Spinal cord (tissue), 3 donors: ENCODE measurements around the gene ADIPOR1.

DNA sequence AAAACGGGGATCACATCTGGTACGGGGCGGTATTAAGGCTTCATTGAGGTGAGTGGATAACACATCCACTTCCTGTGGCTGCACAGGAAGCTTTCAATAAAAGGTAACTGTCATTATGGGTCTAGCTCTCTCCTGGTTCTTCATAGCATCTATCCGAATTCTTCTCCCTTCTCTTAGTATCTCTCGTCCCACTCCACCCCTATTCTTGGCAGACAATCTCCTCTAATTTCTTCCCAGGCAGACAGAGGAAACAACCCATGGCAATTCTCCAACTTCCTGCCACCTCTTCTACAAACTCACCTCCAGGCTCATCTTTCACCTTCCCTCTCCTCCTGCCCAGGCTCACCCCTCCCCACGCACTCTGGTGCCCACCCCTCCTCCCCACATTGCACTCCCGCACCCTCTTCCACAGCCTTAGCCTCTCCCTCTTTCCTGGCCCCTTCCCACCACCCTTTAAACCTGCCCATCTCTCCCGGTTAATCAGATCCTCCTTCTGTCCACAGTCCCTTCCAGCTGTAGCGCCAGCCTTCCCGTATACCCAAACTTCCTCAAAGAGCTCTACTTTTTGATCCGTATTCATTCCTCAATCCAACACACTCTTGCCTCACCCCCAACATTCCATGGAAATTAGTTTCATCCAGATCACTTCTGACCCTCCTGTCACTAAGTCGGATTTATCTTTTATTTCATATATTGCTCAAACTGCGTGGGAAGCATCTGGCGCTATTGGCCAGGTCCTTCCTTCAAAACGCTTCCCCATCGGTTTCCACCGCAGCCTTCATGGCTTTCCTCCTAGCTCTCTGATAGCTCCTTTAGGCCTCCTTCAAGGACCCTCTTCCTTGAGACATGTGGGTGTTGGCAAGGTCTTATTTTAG is 25.9 kb downstream of the SHISA4 start:
- PRO-cap, result no peak
- RAMPAGE, long total RNA, result no peak

DNA sequence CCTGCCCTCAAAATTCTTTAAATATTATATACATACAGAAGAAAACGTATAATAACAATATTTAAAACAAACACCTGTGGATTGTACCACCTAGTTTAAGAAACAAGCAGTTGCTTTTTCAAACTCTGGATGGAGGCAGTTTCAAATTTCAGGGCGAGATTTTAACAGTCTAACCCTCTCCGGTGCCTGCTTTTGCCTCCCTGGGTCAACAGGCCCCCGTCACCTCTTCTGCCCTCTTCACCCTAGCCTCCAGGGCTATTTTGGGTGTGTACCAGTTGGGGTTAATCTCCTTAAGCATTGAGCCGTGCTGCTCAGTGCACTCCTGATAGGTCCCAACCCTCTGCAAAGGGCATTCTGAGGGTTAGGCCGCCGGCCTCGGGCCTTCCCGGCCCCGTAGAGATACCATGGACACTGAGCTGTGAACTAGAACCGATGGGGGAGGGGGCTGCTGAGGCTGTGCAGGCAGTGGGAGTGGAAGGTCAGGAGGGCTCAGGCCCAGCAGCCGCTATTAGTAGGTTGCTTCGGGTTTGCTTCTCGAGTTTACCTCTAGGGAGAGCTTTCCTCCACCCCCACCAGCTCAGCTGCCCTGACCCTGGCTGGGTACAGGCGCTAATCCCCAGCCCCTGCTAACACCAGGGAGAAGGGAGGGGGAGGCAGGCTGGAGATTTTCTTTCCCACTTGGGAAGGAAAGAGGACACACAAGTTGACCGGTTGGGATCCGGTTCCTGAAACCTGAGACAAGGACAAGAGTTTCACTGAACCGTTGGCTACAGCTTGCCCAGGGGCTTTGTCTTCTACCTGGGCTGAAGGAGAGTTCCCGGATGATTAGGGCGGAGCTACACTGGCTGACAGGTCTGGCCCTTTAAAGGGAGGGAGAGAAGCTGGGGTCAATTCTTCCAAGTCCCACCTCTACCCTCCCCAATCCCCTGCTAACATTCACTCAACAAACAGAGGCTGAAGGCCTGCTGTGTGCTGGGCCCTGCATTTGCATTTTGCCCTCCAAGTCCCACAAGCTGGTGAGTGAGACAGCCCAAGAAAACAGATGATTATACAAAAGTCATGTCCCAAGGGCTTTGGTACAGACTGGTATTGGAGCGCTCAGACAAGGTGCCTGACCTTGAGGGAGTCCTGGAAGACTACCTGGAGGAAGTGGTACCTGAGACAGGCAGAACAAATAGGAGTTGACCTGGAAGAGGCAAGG is 4.7 kb downstream of the LMOD1 start:
- PRO-cap, result no peak
- RAMPAGE, long total RNA, result no peak

DNA sequence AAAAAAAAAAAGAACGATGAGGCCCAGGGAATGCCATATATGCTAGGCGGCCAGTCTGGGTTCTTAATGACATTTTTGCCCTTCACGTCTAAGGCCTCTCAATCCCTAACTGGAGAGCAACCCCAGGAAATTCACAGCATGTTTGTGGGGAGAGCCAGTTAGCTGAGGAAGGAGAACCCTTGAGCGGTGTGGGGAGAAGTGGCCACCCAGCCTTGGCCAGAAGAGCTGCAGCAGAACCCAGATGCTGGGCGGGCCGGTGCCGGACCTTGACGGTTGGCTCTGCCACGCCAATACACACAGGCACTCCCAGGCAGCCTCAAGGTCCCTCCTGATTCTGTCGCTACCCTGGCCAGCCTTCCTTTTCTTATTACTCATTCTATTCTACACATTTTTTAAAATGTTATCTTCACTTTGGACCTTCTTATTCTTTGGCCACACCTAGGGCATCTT is 50.6 kb upstream of the GPR37L1 start:
- PRO-cap, result no peak
- RAMPAGE, long total RNA, result no peak

DNA sequence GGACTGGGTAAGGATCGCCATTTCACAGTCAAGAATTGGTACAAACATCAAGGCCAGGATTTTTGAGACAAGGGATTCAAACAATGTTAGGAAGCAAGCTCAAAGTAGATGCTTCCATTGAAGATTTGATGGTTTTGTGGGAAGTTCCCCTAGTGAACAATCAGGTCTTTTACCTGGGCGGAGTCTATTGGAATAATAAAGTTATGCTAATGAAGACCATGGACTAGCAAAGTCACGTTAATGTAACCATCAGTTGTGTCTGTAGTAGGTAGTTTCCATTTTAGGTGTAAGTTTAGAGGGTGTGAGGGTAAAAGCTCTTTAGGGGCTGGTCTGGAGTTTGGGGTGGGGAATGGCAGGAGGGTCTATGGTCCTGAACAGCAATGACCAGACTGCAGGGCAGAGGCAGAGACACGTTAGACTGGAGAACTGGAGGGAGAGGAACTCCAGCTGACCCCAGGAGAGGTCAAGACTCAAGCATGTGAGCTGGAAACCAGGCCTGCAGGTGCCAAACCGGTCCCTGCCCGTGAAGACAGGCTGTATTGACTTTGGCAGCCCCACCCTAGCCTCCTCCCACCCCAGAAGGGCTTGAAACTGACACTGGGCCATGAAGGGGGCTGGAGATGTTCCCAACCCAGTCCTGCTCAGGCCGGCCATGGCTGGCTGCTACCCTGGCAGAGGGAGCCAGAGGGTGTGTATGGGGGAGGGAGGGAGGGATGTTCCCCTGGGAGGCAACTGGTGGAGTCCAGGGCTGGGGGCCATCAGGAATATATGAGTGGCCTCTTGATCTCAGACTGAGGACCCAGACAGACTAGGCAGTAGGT is 35.9 kb upstream of the GPR37L1 start:
- PRO-cap, result no peak
- RAMPAGE, long total RNA, result no peak

DNA sequence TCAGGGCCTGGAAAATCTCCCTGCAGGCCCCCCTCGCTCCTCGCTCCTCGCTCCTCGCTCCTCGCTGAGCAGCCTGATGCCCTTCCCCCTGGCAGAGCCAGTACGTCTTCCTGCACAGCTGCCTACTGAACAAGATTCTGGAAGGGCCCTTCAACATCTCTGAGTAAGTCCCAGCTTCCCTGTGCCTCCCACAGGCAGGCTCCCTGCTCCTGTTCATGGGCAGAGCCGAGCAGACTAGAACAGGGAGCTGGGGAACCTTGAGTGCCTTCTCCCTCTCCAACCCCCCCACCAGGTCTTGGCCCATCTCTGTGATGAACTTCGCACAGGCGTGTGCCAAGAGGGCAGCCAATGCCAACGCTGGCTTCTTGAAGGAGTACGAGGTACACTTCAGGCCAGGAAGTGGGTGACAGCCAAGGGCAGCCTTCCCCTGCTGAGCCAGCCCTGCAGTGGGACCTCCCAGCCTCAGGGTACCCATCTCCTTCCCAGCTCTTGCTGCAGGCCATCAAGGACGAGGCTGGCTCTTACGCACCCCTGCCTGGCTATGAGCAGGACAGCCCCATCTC is 6.5 kb upstream of the LGR6 start:
- PRO-cap, result no peak
- RAMPAGE, long total RNA, result no peak

DNA sequence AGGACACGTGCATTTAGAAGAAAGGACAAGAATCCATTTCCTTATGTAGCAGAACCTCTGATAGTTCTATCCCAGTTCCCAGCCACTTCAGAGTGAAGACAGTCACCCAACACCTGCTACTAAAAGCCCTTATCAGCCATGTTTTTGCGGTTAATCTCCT is 113.8 kb downstream of the PPP1R12B start:
- PRO-cap, result no peak
- RAMPAGE, long total RNA, result no peak

GRCh38 chr1:202593854-202594210 is 116.4 kb downstream of the SYT2 start:
- PRO-cap, result no peak
- RAMPAGE, long total RNA, result no peak

DNA sequence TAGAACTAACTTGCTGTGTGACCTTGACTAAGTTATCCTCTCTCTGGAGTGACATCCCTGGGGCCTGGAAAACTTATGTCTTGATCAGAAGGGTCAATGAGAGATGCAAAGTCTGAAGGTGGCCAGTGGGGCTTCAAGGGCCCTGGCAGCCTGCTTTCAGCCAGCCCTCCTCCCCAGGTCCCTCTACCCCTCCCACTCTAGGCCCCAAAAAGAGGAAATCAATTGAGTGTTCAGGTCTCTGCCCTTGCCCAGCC is 56.5 kb downstream of the SYT2 start:
- PRO-cap, result no peak
- RAMPAGE, long total RNA, result no peak

DNA sequence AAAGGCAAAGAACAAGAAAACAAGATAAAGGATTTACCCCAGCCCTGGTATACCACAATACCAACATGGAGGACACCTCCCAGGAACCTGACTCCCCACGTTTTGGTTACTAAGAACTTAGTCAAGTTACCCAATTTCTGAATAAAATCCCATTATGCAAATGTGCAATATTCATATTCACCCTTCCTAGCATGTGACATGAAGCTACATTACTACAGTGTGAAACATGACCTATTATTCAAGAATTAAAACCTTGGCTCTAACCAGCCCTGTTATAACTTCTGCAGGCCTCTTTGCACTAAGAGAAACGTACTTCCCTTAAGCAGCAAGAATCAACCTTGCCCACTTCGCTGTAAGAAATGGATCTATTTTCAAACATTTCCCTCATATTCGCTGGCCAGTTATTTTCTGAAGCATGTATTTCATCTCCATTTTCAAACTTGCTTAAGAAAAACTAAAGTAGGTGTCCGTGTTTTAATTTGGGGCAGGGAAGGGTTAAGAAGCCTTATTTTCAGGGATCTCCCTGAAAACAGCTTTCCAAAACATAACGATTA is 2.0 kb downstream of the KDM5B start:
- PRO-cap, result no peak
- RAMPAGE, long total RNA, result no peak

GRCh38 chr1:202811045-202811792 is 3.0 kb upstream of the KDM5B start:
- PRO-cap, result no peak
- RAMPAGE, long total RNA, result no peak

- PRO-cap, result no peak
- RAMPAGE, long total RNA, result no peak
These were observed 13.2 kb upstream of the KLHL12 start for GRCh38 chr1:202940315-202940594.

GRCh38 chr1:202957386-202958680 is at the start of gene ADIPOR1:
Gene ADIPOR1, minus strand, starts transcription at chr1:202958312.
- PRO-cap, result unidirectional peak, minus-strand start at chr1:202958291
- RAMPAGE, long total RNA, result no peak

- PRO-cap, result no peak
- RAMPAGE, long total RNA, result no peak
These were observed 2.3 kb downstream of the PPFIA4 start for GRCh38 chr1:203028589-203029084.

- PRO-cap, result no peak
- RAMPAGE, long total RNA, result no peak
These were observed 2.8 kb downstream of the MYOG start for GRCh38 chr1:203082908-203083441.

- PRO-cap, result no peak
- RAMPAGE, long total RNA, result no peak
These were observed 12.6 kb upstream of the PRELP start for GRCh38 chr1:203462873-203463474.

DNA sequence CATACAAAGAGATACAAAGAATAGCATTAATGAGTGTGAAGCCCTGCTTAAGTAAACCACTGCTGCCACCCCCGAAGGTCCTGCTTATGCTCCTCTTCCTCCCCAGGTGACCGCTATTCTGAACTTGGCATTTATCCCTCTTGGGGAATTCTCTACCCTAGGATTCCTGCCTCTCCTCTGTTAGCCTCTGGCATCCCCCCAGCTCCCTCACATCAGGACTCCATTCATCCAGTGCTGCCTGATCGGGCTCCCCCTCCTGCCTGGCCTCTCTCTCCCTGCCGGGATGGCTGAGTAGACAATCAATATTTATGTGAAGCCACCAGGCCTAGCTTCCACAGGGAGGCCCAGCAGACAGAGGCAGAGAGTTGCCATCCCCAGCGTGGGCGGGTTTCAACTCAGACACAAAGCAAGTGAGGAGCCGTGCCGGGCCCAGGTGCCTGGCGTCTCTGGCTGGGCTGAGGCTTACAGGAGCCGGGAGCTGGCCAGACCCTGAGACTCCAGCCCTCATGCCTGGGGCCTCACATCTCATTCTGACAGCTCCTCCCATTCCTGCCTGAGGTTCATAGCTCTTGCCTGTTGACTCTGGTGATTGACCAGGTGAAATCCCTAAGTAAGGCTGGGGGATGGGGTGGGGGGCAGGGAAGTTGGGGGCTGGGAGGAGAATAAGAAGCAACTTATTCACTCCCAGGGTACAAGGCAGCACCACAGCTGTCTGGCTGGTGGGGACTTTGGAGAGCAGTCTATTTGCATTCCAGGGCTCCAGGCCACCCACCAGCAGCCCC is 34.5 kb upstream of the ATP2B4 start:
- PRO-cap, result no peak
- RAMPAGE, long total RNA, result no peak

- PRO-cap, result no peak
- RAMPAGE, long total RNA, result no peak
These were observed 29.1 kb upstream of the ATP2B4 start for GRCh38 chr1:203597258-203598135.

GRCh38 chr1:203625464-203626279 is 960 bp upstream of the ATP2B4 start:
- PRO-cap, result no peak
- RAMPAGE, long total RNA, result no peak

GRCh38 chr1:204122467-204123234 is 29.2 kb downstream of the ETNK2 start:
- PRO-cap, result no peak
- RAMPAGE, long total RNA, result no peak

DNA sequence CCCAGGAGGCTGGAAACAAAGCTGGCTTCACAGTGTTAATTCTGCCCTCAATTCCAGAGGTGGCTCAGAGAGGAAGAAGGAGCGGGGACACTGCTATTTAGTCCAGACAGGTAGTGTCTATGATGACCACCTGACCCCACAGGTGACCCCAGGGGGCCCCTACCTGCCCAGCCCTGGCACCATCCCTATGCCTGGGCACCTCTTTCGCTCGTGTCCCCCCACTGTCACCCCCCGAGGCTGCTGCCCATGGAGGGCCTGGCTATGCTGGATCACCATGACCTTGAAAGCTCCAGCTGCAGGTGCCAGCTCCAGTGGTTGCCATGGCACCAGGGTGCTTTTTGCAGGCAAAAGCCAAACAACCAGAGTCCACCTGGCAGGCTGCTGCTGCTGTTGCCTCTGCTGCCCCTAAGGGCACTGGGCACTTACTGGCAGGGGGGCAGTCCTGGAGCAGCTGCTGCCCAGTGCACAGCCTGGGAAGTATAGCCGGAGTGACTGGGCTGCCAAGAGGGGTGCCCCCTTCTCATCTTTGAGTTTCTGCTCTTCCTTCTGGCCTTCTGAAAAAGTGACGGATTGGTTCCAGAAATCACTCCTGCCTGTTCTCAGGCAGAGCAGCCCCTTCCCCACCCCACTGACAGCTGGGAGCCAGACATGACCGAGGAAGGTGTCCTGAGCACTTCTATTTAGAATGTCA is 21.6 kb downstream of the ETNK2 start:
- PRO-cap, result no peak
- RAMPAGE, long total RNA, result no peak